Colon Carcinoma Metastatic in the Brain (tissue), 2 donors: ENCODE data around the gene LIPT1.

- PRO-cap, 2 experiments = no peak in any of the 2 experiments
These were observed 8.7 kb upstream of the COX5B start for GRCh38 chr2:97637023-97637718.

DNA sequence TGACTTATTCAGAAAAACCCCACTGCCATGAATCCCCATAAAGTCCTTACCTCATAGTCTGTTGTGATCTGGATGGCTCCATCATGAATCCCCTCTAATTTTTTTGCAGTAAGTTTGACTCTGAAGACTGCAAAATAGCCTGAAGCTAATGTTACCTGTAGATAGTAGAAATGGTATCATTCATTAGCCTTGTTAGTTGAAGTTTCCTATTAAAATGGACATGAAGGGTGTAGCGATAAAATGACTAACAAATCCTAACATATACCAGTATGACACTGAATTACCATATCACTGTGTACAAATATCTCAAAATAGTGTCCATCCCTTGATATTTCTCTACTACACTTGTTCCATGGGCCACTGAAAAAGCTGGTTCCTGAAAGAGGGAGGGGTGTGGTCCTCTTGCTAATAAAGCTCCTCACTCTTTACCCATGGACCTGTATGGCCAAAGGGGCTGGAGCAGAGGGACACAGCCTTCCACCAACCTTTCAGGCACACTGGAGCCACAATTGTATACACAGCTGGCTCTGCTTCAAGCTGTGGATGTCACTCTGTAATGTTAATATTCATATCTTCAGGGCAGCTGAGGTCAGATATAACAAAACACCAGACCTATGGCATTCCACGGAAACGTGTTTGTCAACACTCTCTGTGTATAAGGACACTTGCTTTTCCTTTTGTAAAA, 97.8 kb downstream of the ZAP70 start:
- PRO-cap, 2 experiments = no peak in any of the 2 experiments

DNA sequence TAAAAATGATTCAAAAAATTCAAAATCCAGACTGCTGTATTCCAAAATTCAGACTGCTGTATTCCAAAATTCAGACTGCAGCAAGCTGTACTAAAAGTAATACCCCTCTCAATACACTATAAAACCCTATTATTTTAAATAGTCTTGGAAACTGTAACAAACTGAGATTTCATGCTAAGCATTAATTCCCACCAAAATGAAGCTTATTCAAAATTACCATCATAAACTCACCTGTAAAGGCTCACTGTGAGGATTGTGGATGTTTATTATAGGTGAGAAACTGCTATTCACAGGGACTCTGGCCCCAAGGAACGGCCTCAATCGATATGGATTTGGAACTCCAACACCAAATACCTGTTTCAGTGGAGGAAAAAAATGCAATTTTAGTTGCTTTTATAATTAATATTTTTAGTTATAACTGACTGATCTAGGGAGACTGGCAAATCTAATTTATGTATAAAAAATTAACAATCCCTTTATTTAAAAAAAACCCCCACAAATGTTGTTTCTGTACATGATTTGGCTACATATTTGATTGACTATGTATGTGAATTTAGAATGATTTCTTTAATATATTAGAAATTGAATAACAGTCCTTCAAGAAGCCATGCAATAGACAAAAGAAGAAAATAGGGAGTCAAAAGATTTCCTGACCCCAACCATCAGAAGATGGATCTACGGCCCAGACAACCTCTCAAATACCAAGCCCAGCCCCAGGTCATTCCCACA, 128.4 kb downstream of the ZAP70 start:
- PRO-cap, 2 experiments = no peak in any of the 2 experiments

GRCh38 chr2:97965001-97965559, 30.7 kb downstream of the TMEM131 start:
- PRO-cap, 2 experiments = peak in 1 of 2 experiments; most common plus-strand start chr2:97965364 (in 1)

DNA sequence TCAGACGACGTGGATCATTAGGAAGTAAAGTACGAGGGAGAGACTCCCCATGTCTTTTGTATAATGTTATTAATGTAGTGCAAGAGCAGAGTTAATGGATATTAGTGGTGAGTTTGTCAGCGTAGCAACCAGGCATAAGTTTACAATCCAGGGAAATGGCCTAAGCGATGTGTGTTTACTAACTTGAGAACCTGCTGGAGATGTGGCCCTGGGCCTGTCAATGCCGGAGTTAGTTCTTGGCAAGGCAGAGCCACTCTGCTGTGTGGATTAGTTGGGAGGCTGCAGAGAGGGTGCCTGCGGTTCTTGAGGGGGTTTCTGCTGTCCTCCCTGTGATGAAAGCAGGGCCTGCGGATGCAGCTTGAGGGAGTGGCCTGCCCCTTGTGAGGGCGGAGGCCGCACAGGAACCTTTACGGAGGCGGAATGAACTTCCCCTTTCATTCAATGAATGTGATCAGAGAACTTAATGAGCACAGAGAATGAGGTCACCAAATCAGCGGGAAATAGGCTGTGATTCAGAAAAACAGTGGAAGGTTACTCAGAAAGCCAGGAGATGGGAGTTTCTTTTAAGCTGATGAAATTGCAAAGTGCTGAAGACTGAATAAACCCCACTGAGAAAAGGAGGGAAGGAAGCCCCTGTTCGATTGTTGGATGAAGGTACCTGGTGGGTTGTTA, 47.2 kb downstream of the VWA3B start:
- PRO-cap, 2 experiments = no peak in any of the 2 experiments

- PRO-cap, 2 experiments = no peak in any of the 2 experiments
These were observed 5.9 kb upstream of the INPP4A start for GRCh38 chr2:98438583-98439261.

DNA sequence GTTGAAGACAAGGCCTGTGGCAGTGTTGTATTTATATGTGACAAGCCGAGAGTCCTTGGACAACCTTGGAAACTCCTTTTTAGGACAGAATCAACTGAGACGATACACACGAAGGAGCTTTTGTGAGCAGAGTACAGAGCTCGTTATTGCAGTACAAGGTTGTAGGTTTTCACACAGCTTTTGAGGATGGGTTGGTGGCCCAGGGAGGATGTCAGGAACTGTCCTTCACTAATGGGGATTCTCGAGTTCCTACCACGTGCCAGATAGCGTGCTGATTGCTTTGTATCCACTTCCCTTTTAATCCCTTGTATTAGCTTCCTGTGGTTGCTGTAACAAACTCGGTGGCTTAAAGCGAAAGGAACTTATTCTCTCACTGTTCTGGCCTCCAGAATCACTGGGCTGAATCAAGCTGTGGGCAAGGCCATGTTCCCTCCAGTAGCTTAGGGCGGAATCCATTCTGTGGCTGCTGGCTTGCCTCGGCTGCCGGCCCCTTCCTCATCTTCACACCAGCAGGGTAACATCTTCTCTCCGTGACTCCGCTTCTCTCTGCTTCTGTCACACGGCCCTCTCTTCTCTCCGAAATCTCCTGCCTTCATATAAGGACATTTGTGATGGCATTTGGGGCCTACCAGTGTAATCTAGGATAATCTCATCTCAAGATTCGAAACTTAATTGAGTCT, 20.3 kb downstream of the INPP4A start:
- PRO-cap, 2 experiments = no peak in any of the 2 experiments

GRCh38 chr2:98479964-98480755, 35.5 kb downstream of the INPP4A start:
- PRO-cap, 2 experiments = no peak in any of the 2 experiments

DNA sequence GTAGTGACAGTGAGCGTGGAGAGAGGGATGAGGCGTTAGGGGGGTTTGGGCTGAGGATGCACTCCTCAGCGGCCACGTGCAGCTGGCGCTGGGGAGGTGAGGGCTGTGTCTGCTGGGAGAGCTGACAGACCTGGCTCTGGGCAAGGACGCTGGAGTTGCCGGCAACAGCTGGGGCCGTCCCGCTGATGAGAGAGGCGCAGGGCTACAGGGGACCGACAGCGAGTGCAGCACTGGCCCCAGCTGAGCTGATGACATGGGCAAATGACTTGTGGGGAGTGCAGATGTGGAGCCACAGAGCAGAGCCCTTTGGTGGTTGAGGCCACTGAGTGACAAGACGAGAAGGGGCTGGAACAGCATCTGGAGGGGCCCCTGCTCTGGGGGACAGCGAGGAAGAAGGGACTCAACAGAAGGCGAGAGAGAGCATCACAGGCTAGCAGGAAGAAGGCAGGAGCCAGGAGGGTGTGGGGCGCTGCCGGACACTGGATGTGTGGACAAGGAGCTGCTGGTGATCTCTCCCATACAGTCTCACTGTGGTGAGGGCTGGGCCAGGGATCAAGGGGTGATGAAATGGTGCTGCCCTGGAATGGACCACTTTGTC, 38.3 kb downstream of the COA5 start:
- PRO-cap, 2 experiments = no peak in any of the 2 experiments

GRCh38 chr2:98634252-98634935, 26.0 kb downstream of the UNC50 start:
- PRO-cap, 2 experiments = no peak in any of the 2 experiments

DNA sequence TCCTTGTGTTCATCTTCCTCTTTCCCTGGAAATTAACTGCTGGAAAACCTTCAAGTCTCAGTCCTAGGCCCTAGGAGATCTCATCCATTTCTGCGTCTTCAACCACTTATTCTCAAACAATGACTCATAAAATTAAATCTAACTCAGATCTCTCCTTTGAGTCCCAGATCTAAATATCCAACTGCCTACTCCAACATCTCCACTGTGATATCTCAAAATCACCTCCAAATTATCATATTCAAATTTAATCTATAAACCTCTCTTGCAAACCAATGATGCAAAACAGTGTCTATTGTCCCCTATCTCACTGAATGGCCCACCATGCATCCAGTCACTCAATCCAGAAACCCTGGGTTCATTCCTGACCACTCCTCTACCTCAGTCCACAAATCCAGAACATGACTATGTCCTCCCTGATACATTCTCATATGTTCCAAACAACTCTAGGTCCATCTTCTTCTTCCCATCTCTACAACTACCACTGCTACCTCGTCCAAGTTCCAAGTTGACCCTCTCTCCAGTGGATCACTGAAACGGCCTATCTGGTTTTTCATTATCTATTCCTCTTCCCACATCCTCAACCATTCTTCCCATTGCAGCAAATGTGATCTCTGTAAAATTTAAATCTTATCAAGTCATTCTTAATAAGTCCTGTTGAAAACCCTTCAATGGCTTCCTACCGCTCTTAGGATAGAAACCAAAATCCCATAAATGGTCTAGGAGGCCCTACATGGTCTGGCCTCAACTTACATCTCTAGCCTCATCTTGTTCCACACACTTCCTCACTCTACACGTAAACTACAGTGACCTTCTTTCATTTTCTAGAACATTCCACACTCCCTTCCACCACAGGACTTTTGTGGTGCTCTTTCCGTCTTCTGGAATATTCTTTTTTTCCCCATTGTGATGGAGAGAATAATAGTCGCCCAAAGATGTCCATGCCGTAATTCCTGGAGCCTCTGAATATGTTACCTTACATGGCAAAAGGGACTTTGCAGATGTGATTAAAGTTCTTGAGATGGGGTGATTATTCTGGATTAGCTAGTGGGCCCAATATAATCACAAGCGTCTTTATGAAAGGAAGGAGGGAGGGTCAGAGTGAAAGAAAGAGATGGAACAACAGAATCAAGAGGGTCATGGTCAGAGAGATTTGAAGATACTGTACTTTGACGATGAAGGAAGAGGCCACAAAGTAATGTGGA, 59.8 kb downstream of the MGAT4A start:
- PRO-cap, 2 experiments = no peak in any of the 2 experiments

DNA sequence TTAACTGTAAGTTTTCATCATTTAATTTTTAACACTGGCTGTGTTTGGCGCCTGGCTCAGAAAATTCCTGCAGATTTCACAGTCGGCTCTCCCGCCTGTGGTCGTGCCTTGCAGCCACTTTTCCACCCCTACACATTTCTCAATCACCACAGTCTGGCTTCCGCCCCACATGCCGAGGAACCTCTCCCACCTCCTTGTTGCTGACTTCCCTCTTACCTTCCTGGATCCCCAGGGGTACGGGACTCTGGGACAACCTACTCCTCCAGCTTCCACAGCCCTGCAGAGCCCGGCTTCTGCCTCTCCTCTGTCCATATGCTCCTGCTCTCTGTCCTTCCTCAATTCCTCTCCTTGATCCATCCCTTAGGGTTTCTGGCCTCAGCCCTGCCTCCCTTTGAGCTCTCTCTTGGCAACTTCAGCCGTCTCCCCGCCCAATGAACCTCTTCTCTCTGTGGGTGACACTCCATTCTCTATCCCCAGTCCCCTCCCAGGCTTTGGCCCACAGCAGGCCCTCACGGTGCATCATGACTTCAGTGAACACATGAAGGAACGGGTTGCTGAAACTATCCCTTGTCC, 41.8 kb upstream of the MGAT4A start:
- PRO-cap, 2 experiments = no peak in any of the 2 experiments

DNA sequence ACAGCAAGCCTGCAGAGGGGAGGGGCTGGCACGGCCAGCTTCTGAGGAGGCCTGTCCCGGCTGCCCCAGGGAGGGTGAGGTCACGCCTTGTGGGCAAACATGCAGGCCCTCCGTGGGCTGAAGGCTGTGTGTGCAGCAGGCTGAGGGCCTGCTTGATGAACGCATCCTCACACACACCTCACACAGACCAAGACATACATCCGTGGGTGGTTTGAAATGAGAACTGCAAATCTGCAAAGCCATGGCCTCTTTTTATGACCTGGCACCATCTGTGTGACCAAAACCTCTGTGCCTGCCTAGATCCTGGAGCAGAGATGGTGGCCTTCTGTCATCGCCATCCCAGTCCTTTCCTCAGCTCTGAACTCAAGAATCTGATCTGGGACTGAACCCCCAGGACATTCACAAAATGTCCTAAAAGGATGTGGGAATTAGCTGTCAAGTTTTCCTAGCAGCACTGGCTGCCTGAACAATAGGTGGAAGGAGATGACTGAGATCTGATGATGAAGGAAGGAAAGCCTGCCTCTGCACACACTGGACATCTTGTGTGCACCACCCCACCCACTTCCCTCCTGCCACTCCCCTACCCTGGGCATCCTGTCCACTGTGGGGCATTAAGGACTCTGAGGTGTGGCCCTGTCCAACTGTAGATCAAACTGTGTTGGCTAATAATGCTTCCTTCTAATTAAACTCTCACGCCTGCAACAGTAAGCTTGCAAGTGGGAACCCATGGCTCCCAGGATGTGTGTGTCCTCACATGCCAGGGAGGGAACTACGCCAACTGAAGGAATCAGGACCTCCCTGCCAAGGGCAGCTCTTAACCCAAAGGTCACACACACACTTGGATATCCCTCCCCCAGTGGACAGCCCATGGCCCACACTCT, 102.5 kb downstream of the CRACDL start:
- PRO-cap, 2 experiments = no peak in any of the 2 experiments

DNA sequence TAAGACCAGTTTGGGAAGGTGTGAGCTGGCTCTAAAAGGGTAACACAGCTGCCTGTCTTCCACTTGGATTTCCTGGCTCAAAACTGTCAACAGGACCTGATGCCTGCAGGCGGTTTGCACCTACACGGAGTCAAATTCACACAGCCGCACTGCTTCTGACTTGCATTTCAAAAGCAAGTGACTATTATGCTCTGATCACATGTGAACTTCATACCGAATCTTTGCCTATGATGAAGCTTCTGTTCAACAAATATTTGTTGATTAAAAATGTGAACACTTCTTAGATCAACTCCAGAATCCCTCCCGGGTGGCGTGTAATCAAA, 909 bp downstream of the CRACDL start:
- PRO-cap, 2 experiments = no peak in any of the 2 experiments

DNA sequence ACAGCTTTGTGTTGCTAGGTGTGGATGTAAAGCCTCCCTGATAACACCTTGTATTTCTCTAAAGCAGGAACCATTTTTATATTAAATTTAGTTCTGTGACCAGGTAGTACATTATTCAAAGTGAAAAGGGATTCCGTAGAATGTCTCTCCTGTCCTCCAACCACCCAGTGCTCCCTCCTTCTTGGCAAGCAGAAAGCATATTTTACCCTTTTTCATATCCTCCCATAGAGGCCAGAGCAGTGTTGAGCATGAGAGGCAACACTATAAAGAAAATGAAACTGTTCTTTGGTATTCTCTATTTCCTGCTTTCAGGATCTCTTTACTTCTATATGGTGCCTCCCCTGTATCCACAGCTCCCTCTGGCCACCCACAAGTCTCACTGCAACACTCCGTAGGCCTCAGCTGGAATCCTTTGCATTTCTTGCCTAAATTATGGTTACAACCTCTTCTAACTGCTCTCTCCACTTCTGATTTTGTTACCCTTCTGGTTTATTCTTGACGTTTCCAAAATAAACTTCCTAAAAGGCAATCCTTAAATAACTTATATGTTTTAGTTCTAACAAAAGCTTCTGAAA, 74.9 kb upstream of the C2orf15 start:
- PRO-cap, 2 experiments = peak in 1 of 2 experiments; most common minus-strand start position 274 of the sequence (in 1)

DNA sequence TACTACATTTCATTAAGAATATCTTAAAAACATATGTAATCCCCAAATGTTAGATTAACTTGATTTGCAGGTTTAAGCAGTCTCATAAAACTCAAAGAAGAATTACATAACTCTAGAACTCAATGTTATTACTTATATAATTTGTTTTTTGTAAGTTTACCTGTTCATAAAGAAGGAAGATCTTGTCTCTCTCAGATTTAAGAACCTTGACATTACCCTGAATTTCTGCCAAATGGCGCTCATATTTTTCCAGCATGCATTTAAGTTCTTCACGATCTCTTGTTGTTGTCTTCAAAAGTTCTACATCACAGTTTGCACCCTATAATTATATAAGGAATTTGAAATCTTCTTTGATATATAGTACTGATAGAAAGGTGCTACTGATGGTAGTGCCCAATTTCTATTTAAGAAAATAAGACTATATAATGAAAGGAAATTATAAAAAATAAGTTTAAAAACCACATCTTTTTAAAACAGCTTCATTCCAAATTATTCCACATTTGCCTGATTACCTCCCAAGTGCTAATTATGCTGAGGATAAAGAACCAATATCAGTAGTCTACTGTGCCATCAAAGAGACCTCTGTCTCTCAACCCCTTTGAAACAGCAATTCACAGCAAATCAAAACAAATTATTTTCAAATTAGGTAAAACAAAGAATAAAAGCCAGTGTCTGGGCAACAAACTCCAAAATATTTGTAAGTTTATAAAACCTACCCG, 32.7 kb upstream of the C2orf15 start:
- PRO-cap, 2 experiments = no peak in any of the 2 experiments

DNA sequence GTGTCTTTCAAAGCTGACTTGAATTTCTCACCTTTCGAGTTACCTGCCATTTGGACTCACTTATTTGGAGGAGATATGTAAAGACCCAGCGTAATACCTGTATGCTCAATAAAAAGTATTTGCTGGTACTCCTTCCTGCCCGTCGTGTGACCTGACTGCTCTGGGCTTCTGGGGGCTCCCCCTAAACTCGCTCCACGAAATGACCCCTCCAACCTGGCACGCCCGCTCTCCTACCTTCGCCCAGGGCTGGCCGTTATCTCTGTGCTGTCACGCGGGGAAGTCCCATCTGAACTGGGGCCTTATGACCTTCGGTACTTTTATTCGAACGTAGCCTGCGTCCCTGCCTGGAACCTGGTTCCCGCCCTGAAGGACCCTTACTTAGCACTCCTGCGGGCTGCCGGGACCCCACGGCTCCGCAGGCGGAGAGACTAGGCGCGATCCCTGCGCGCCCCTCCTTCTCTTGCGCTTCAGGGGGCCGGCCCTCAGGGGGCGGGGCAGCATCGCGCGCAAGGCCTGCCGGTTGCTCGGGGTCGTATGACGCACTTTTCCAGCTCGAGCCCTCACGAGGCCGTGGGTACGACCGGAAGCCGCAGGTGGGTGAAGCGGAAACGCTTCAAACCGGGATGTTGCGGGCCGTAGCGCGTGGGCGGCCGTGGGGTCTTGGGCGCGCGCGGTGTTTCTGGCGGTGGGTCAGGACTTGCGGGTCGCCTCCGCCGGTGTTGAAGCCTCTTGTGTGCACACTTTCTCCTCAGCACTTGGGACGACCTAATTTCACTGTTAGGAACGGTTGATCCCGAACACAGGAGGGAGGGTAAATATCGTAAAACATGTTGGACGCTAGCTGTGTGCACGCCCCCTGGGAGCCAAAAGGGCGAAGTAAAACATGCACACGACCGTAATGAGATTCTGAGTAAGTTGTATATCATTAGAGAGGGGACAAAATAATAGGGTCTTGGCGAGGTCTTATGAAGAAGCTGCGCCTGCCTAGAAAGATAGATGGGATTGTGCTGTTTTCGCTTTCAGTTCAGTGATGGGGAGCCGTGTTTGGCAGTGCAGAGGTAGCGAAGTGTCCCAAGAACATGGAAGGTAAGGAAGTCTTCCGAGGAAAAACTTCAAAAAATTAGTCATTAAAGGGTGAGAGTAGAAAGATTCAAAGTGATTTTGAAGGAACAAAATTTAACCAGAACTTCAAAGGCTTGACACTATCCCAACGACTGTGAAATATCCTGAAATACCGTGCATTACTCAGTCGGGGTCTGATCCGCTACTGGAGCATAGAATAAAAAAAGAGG, at the start of gene LIPT1:
Gene LIPT1 (plus strand): TSS at position 509 of the 1,292 bp plus-strand sequence.
- PRO-cap, 2 experiments = peak in 2 of 2 experiments; most common plus-strand start position 616 of the sequence (in 2); most common minus-strand start position 462 of the sequence (in 1)

- PRO-cap, 2 experiments = no peak in any of the 2 experiments
These were observed 16.2 kb upstream of the LYG1 start for GRCh38 chr2:99317049-99317798.

GRCh38 chr2:99475126-99475903, 14.5 kb downstream of the REV1 start:
- PRO-cap, 2 experiments = no peak in any of the 2 experiments

- PRO-cap, 2 experiments = no peak in any of the 2 experiments
These were observed 9.4 kb downstream of the REV1 start for GRCh38 chr2:99480448-99480740.